ENCODE measurements around a stretch of chr17.

DNA sequence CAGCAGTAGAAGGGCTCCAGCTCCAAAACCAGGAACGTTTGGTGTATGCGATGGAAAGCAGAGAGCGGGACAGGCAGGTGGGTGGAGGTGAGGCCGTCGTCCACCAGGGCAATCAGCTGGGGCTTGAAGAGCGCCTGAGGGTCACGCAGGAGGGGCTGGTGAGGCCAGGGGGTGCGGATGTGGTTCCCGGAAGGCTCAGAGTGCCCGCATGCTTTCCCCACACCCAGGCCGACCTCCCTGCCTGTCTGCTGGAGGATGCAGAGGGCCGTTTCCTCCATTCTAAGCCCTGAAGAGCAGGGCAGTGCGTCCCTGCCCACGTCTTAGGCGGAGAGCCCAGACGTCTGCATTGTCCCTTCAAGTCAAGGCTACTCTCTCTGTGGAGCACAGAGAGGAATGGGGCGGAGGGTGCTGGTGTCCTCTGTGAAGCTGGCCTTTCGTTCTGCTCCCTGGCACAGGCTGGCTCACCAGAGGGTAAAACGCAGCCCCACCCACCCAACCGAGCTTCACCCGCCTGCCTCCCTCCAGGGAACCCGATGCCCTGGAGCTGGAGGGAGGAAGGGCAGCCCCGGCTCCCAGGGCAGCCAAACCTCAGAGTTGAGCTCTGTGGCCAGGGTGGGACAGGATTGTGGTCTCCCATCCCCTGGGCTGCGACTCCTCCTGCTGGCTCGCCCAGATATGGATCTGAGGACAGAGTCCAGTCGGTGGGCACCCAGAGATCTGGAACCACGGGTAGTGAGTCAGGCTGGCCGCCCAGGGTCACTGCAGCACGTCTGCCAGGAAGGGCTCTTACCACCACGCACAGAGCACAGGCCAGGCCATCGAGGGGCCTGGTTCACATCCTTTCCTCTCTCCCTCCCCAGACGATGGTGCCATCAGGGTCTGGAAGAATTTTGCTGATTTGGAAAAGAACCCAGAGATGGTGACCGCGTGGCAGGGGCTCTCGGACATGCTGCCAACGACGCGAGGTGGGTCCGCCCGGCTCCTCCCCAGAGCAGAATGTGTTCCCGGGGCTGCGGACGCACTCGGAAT, 42.7 kb upstream of the CHMP6 start:
- PRO-cap = no peak

- PRO-cap = no peak
Measured at GRCh38 chr17:80970007-80970972, 21.4 kb upstream of the CHMP6 start.

DNA sequence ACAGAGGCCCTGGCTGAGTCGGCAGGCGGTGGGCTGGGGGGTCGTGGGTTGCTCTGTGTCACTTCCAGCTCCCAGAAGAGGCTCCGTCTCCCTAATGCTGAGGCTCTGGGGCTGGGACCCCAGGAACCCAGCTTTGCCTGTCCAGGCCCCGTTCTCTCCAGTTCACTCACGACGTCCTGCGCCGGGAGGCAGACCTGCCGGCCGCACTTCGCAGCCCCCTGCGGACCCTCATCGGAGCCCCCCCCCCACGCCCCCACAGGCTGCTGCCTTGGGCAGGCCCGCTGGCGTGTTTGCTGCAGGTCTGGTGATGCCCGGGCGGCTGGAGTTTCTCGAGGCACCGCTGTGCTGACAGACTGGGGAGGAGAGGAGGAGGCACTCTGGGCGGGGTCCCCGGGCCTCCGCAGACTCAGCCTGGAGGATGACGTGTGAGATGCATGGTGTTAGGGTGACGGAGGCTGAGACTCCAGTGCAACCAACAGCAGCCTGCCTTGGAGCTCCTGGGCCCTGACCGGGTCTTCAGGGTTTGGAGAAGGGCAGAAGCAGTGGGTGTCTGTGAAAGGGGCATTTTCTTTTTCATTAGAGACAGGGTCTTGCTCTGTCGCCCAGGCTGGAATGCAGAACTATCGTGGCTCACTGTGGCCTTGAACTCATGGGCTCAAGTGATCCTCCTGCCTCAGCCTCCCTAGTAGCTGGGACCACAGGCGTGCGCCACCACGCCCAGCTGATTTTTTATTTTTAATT, 24.1 kb downstream of the BAIAP2 start:
- PRO-cap = no peak

GRCh38 chr17:81070752-81071224, 35.8 kb downstream of the BAIAP2 start:
- PRO-cap = no peak

GRCh38 chr17:81128784-81129566, 36.3 kb upstream of the PVALEF start:
- PRO-cap = no peak

DNA sequence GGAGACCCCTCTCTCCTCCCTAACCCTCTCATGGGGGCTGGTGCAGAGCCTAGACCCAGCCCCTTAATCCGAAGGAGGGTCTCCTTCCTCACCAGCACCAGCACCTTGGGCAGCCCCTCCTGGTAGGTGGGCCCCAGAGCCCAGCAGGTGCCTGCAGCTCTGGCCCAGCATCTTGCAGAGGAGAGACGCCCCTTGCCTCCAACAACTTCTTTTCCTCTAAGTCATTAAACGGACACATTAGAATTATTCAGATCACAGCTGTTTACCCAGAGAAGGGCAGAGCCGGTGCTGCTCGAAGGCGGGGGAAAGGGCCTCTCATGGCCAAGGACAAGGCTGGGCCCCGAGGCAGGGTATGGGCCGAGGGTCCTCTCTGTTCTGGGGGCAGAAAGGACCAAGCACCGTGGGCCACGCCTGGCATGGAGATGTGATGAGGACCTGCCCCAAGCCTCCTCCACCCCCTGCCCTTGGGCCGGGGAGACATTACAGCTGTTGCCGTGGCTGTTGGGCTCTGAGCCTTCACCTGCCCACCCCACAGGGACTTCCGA, 965 bp upstream of the PVALEF start:
- PRO-cap = no peak

- PRO-cap = no peak
Measured at GRCh38 chr17:81165599-81166063, 324 bp downstream of the PVALEF start.

DNA sequence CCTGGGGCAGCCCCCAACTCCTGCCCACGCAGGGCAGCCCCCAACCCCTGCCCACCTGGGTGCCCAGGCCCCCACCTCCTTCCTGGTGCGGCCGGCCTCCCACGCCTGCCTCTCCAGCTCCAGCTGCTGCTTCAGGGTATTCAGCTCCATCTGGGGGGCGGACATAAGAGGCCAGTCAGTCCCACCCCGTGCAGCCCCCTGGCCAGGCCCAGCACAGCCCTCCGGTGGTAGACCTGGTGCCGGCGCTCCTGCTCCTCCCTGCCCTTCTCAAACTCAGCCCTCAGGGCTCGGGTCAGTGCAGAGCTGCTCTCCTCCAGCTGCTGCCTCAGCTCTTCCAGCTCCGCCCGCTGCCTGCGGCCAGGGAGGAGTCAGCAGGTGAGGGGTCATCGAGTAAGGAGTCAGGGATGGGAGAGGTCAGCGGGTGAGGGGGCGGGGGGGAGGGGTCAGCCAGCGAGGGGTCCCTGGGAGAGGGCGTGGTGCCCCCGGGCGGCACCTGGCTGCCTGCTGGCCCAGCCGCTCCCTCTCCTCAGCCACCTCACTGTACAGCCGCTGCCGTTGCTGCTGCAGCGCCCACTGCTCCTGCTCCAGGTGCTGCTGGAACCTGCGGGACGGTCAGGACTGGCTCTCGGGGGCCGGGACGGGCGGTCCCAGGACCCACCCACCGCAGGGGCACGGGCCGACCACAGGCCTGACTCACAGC, 26.4 kb upstream of the AATK start:
- PRO-cap = no peak

GRCh38 chr17:81246125-81246715, 7.1 kb downstream of the NDUFAF8 start:
- PRO-cap = no peak

GRCh38 chr17:81330593-81331235, 35.6 kb upstream of the SLC38A10 start:
- PRO-cap = no peak

DNA sequence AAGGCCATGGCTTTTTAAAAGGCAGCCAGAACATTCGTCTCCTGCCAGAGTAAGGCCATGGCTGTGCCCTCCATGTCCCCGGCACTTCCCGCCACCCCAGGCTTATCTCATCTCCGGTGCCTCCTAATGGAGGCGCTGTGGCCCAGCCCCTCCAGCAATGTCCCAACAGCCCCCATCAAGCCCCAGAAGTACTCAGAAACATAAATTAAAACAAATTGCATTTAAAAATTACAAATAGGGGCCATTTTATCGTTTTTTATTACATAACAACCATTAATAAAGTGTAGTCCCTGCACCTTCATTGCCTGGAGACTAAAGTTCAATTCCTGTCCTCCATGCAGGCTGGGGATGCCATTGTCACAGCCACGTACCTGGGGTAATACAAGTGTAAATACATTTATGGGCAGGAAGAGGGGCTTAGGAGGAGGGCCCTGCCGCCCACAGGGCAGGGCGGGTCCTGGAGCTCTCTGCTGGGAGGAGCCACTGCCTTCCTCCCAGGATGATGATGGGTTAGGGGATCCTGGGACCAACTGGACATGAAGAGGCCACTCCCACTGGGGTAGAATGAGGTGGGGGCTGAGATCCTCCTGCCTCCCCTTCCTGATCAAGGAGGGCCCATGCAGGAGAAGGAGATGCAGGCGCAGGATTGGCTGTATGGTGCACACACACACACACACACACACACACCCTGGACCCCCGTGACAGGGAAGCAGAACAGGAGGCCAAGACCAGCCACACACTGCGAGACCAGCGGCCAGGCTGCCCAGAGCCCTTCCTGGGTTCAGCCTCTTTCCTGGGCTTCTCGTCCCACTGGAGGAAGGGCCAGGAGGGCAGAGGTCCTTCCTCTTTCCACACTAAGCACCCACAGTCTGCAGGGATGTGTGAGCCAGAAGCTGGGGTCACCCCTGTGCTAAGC, 44.1 kb upstream of the SLC38A10 start:
- PRO-cap = no peak

GRCh38 chr17:81370305-81370724, 24.9 kb upstream of the BAHCC1 start:
- PRO-cap = no peak

GRCh38 chr17:81397645-81397971, 2.4 kb downstream of the BAHCC1 start:
- PRO-cap = no peak

- PRO-cap = no peak
Measured at GRCh38 chr17:81400174-81400977, 5.1 kb downstream of the BAHCC1 start.

- PRO-cap = no peak
Measured at GRCh38 chr17:81471482-81472572, 40.8 kb downstream of the ACTG1 start.

DNA sequence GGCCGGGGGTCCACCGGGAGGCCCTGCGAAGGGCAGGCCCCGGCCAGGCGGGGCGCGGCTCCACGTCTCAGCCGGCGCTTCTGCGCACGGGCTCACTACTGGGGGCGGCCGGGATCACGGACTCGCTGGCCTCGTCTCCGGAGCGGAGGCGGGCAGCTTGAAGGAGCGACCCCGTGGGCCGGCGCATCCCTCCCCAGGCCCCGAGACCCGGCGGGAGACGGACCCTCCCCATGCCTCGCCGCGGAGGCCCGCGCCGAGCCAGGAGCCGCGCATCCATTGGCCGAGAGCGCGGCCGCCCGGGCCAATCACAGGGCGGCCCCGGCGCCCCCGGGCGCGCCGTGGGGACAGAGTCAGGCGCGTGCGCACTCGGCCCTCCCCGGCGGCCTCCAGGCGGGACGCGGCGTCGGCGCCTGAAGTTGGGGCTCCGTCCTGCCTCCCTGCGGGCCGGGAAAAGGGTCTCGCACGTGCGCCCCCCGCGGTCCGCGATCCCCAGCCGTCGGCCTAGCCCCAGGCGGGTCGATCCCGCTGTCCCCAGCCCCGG, 24.8 kb downstream of the ACTG1 start:
- PRO-cap = bidirectional peak, plus-strand start at position 393 of the sequence, minus-strand start at position 246 of the sequence

- PRO-cap = no peak
Measured at GRCh38 chr17:81488270-81488592, 24.4 kb downstream of the ACTG1 start.

DNA sequence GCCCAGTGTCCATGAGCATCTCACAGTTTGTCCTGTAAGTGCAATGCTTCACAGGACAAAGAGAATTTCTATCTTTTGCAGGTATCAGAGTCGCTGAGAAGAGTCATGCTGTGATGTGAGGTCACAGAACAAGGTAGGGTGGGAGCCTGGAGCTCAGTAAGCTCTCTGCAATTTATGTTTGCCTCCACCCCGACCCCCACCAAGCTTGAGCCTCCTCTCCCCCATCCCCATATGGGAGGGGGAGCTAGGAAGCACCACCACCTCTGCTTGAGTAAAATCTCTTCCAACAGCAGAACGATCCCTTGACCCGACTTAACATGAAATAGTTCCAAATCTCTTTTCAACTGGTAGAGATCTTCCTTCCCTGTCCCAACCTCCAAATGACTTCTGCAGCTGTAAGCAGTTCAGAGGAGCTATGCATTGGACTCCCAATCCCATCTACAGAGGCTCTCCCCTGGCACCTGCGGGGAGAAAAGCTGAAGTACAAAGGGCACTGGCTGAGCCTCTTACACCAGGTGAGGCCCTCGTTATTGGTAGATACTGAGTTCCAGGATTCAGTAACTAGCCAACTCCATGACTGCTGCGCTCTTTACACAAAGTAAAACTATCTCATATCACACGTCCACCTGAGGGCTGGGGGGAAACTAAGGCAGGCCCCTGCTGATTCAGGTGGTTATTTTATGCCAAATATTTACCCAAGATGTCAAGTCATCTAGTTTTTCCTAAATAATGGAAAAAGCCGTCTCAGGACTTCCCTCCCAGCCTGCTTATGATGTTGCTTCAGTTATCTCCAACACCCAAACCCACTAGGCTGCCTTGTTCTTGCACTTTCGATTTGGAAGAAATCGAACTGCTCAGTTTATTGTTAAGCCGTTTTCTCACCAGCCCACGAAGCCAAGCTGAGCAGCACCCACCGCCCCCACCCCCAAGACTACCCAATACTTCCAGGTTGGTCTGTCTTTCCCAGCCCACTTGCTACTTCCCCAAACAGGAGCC, 3.3 kb downstream of the ACTG1 start:
- PRO-cap = no peak

DNA sequence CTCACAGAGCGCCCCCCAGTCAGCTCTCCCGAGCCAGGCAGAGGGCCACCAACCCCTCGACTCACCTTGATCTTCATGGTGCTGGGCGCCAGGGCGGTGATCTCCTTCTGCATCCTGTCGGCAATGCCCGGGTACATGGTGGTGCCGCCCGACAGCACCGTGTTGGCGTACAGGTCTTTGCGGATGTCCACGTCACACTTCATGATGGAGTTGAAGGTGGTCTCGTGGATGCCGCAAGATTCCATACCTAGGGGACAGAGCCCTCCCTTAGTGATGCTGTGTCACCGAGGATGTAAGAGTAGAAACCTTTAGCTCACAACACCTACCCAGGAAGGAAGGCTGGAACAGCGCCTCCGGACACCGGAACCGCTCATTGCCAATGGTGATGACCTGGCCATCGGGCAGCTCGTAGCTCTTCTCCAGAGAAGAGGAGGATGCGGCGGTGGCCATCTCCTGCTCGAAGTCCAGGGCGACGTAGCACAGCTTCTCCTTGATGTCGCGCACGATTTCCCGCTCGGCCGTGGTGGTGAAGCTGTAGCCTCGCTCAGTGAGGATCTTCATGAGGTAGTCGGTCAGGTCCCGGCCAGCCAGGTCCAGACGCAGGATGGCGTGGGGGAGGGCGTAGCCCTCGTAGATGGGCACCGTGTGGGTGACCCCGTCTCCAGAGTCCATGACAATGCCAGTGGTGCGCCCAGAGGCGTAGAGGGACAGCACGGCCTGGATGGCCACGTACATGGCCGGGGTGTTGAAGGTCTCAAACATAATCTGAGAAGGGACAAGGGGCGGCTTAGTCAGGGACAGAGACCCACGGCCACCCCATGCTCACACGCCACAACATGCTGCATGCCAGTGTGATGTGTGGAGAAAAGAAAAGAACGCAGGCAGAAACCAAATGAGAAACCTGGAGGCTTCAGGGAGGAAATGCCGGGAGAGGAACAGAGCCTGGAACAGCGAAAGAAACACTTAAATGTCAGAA, 1.4 kb downstream of the ACTG1 start:
- PRO-cap = no peak

DNA sequence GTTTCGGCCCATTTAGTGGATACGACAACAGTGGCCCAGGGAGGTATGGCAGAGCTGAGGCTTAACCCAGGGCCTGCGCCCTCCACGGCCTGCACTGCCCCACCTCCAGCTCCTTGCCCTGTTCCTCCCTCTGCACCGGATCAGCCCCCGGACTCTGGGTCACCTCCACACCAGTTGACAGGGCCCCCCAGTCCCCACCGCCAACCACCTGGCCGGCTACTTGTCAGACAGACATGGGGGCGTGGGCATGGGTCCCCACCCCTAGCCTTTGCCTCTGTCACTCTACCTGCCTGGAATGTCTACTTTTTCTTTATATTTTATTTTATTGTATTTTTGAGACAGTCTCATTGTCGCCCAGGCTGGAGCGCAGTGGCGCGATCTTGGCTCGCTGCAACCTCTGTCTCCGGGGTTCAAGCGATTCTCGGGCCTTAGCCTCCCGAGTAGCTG, 3.0 kb upstream of the ACTG1 start:
- PRO-cap = no peak

Data from mesothelial cell of epicardium (in vitro differentiated cells).